Epithelial cell of proximal tubule (primary cell): ENCODE measurements around the genes FAM131A, POLR2H and LIPH.

- RAMPAGE, long total RNA, result no peak
- RRBS, result no CpG with 5 or more reads among the region's 14 CpGs
These were observed at the start of gene FAM131A for GRCh38 chr3:184337289-184338119. FAM131A (plus strand) TSS chr3:184337600.

GRCh38 chr3:184361534-184361976, at the start of gene POLR2H:
POLR2H (plus strand) TSS chr3:184361710.
- RAMPAGE, long total RNA, result no peak
- RRBS, result 1% methylated on average over 34 of the region's 57 CpGs

DNA sequence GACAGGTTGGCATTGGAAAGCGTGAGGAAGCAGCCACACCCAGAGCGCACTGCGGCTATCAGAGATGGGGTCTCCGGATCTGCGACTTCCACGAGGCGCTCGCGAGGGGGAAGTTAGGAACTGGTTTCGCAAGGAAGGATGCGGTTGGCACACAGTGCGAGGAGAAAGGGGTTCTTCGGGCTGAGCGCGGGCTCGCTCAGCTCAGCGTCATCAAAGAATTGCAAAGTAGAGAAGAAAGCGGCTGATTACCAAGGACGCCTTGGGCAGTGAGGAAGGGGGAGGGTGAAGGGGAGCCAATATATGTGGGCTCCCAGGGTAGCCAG, 69.4 kb upstream of the EPHB3 start:
- RAMPAGE, long total RNA, result no peak
- RRBS, result 18% methylated on average over 4 of the region's 19 CpGs

DNA sequence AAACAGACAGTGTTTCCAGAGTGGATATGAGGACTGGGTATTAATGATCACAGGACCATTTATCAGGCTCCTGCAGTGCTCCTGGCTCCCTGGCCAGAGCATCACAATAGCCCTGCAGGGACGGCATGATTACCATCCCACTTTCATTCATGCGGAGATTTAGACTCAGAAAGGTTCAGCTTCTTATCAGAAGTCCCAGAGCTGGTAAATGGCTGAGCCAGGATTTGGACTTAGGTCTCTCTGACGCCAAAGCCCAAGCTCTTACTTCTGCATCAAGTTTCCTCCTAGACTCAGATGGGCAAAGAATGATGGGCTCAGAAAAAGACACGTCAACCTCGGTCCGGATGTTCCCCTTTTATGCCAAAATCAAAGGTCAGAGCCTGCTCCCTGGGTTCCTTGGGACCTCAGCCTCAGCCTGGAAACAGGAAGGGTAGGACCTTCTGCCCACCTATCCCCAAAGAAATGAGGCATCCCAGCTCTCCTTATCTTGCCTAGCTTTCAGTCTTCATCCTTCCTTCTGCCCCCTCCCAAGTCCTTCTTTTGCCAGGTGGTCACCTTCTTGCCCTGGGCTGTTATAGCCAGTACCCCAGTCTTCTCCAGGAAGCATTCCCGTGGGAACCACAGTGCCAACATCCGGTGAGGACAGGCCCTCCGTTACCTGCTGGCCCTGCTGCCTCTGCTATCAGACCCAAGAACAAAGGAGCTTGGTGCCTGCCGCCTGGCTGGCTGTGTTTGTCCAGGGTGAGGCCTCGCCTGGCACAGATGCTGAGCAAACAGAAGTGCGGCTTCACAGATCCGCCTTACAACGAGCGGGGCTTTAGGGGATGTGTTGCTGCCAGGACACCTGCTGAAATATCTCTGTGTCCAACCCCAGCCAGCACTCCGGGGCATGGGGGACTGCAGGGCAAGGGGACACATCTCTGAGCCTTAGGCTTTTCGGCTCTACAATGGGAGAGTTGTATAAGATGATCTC, 2.5 kb upstream of the EPHB3 start:
- RAMPAGE, long total RNA, result no peak
- RRBS, result no CpG with 5 or more reads among the region's 17 CpGs

DNA sequence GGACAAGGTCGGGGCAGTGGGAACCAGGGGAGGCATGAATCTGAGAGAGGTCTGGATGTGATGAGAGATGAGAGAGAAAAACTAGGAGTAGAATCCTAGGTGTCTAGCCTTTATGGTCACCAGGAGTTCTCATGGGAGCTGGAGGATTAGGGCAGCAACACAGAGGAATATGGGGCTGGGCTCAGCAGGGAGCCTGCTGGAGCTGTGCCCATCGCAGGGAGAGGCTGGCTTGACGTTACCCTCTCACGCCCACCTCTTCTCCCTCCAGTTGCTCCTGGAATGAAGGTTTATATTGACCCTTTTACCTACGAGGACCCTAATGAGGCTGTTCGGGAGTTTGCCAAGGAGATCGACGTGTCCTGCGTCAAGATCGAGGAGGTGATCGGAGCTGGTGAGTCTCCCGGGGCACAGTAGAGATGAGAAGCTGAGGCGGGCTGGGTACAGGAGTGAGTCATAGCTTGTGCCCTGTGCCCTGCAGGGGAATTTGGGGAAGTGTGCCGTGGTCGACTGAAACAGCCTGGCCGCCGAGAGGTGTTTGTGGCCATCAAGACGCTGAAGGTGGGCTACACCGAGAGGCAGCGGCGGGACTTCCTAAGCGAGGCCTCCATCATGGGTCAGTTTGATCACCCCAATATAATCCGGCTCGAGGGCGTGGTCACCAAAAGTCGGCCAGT, 17.8 kb downstream of the EPHB3 start:
- RAMPAGE, long total RNA, result no peak
- RRBS, result 88% methylated on average over 4 of the region's 26 CpGs

- RAMPAGE, long total RNA, result no peak
- RRBS, result no CpG with 5 or more reads among the region's 13 CpGs
These were observed 22.9 kb downstream of the EPHB3 start for GRCh38 chr3:184584436-184584967.

- RAMPAGE, long total RNA, result no peak
- RRBS, result 12% methylated on average over 3 of the region's 21 CpGs
These were observed 41.1 kb downstream of the EPHB3 start for GRCh38 chr3:184602317-184603433.

DNA sequence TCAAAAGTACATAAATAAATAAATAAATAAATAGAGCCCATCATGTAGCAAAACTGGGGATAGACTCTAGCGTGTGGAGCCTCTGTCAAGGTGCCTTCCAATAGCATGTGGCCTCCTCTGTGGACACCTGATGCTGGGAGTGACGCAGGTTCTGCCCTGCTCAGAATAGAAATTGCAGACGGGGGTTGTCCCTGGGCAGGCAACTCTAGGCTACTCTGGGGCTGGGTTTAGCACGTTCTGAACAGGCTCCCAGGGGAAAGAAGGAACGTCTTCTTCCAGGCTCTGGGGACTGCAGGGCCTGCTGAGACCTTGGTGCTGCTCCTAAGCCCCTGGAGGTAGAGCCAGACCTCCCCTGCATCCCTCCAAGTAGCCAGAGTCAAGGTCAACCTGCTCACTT, 65.4 kb downstream of the EPHB3 start:
- RAMPAGE, long total RNA, result no peak
- RRBS, result no CpG with 5 or more reads among the region's 5 CpGs

GRCh38 chr3:184738131-184738618, 26.3 kb upstream of the MAGEF1 start:
- RAMPAGE, long total RNA, result no peak
- RRBS, result 13% methylated on average over 1 of the region's 11 CpGs

- RAMPAGE, long total RNA, result no peak
These were observed 10.1 kb downstream of the VPS8 start for GRCh38 chr3:184822060-184822519.

DNA sequence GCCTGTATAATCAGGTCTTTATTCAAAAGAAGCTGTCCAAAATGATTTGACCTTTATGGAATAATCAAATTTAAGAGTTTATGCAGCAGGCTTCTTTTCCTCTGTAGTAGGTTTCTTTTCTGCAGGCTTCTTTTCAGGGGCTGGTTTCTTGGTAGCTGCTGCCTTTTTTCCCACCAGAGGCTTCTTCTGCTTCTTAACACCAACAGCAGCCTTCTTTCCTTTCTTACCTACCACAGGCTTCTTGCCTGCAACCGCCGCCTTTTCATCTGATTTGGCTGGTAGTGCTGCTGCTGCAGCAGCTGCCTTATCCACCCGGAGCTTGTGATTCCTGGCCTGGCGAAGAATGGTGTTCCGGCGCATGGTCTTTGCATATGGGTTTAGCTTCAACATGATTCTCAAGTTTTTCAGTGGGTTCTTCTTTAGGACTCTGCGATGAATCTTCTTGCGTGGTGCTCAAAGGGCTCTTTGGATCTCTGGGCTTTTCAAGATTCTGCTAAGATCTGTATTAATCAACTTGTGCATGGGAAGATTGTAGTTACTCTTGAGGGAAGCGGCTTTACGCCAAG, 54.6 kb downstream of the MAP3K13 start:
- RAMPAGE, long total RNA, result no peak
- RRBS, result no CpG with 5 or more reads among the region's 10 CpGs

GRCh38 chr3:185552389-185552953, at the start of gene LIPH:
LIPH (minus strand) TSS chr3:185552588.
- RAMPAGE, long total RNA, result no peak
- RRBS, result no CpG with 5 or more reads among the region's 6 CpGs

DNA sequence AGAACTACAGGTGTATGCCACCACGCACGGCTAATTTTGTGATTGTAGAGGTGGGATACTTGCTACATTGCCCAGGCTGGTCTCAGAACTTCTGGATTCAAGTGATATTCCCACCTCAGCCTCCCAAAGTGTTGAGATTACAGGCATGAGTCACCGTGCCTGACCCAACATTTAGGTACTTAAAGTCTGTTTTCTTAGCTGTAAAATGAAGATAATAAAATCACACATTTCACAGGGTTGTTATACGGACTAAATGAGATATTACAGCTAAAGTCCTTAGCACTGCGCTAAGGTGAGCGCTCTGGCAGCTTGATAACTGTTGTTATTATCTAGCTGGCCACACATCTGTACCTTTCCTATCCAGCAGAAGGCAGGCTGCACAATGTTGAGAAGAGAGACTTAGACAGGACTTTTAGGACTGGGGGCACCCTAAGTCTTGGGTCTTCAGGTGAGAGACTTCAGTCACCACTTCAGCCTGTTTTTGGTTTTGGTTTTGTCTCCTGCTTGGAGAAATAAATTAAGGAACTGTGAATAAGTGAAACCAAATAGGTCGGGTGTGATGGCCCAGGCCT, 2.7 kb upstream of the LIPH start:
- RAMPAGE, long total RNA, result no peak
- RRBS, result no CpG with 5 or more reads among the region's 7 CpGs

DNA sequence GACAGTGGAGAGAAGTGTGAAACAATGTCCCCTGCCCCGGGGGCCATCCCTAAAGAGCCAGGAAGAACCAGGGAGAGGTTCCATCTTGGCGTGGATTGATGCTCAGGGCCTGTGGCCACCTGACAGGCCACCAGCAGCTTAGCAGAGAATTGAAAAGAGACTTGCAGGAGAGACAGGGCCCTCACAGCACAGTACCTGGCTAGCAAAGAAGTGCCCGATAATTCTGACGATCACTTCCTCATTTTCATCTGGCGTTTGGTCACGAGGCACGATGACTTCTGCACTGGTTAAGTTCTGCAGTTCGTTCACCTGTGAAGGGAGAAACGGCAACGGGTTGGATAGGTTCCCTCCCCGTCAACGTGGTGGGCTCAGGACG, 60.7 kb downstream of the SENP2 start:
- RAMPAGE, long total RNA, result no peak
- RRBS, result no CpG with 5 or more reads among the region's 13 CpGs

DNA sequence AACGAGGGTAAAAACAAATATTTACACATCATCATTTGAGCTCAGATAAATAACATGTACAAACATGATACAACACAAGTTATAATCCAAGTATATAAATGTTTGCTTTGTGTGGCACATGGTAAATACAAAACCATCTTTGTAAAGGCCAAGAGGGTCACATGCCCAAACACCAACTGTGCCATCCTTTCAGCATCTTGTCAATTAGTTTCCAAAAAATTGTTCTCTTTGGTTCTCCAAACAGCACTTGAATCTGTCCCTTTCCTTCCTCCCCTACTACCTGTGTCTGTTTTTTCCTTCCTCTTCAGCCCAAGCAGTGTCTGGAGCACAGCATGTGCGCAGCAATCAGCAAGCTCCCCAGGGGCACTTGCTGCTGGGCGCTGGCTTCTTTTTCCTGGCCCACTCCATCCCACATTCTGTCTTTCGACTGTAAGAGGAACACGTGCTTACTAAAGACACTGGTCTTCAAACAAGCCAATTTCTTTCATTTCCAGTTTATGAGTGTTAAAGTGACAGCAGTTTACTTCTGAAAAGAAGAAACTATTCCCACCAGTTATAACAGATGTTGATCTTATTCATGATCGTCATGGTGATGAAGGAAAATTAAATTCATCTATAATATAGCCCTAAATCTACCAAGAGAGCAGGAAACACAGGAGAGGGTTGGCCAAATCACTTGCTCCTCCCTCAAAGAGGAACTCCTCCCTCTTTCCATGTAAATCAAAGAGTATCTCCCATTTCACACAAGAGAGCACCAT, 115.6 kb downstream of the IGF2BP2 start:
- RAMPAGE, long total RNA, result no peak
- RRBS, result no CpG with 5 or more reads among the region's 6 CpGs

GRCh38 chr3:185746152-185746771, 78.6 kb downstream of the IGF2BP2 start:
- RAMPAGE, long total RNA, result no peak
- RRBS, result no CpG with 5 or more reads among the region's 10 CpGs

DNA sequence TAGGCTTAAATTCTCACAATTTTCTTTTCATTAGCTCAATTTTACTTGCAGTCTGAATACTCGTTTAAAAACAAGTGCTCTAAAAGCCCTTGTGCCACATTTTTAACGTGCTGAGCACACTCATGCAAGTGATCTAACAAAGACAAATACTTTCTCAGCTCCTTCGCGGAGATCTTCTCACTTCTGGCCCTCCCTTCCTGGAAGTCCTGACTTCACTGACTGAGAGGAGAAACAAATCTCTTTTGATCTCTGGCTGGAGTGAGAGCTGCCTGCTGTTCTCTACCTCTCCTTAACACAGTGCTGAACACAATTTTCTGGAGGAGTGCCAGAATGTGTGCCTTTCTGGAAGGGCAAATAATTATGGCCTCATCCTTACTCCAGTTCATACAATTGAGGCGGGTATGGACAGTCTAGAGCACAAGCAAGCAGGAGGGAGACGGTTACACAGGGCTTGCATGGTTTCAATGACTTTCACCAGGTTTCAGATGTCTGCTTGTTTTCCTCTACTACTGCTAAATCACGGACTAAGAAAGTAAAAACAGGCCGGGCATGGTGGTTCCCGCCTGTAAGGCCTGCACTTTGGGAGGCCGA, 51.0 kb downstream of the IGF2BP2 start:
- RAMPAGE, long total RNA, result no peak
- RRBS, result no CpG with 5 or more reads among the region's 10 CpGs

GRCh38 chr3:185915051-185915711, 22.6 kb downstream of the TRA2B start:
- RAMPAGE, long total RNA, result no peak
- RRBS, result no CpG with 5 or more reads among the region's 6 CpGs

DNA sequence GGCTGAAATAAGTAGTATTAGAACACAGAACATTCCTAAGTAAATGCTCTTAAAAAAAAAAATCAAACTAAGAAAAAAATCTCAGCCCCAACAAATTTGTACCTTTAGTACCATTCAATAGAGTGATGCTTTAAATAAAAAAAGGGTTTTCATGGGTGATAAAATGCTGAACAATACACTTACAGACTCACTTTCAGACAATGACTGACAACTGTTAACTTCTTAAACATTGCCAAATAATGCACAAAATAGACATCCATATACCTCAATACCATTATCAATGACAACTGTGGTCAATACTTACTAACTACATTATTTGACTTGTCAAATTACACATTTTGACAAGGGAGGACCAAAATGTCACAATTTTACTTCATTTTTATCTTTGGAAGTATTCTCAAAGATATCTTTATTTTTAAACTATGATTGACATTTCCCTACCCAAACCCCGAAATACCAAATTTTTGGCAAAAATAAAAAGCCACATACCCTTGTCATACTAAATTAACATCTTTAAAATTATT, 18.1 kb downstream of the TRA2B start:
- RAMPAGE, long total RNA, result no peak
- RRBS, result no CpG with 5 or more reads among the region's 1 CpG

GRCh38 chr3:185927556-185928576, 9.9 kb downstream of the TRA2B start:
- RAMPAGE, long total RNA, result no peak
- RRBS, result no CpG with 5 or more reads among the region's 4 CpGs